OVCAR3 (cell line): ENCODE data around the genes PSAT1 and SPATA31D3.

DNA sequence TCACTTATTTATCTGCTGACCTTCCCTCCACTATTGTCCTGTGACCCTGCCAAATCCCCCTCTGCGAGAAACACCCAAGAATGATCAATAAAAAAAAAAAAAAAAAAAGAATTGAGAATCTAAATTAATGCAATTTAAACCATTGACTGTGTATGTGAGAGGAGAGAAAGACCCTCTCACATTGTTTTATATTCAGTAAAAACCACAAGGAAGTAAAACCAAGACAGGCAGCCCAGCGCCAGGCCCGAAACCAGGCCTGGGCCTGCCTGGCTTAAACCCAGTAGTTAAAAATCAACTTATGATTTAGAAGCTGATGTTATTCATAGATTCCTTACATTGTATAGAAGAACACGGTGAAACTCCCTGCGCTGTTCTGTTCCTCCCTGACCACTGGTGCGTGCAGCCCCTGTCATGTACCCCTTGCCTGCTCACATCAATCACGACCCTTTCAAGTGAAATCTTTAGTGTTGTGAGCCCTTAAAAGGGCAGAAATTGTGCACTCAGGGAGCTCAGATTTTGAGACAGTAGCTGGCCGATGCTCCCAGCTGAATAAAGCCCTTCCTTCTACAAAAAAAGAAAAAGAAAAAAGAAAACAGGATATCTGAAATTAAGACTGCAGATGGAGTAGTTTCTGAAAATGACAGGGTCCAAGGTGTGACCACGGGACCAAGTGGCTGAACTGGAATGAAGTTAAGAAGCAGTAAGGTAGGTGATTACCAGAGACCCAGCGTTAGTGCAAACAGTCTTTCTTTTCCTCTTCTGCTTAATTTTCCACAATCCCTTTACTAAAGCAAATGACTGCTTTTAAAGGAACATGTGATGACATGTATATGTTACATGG lies 50.5 kb upstream of the PRUNE2 start:
- RRBS = no CpG with 5 or more reads among the region's 10 CpGs

GRCh38 chr9:77370156-77370904 lies 193.0 kb downstream of the VPS13A start:
- RRBS = no CpG with 5 or more reads among the region's 6 CpGs

DNA sequence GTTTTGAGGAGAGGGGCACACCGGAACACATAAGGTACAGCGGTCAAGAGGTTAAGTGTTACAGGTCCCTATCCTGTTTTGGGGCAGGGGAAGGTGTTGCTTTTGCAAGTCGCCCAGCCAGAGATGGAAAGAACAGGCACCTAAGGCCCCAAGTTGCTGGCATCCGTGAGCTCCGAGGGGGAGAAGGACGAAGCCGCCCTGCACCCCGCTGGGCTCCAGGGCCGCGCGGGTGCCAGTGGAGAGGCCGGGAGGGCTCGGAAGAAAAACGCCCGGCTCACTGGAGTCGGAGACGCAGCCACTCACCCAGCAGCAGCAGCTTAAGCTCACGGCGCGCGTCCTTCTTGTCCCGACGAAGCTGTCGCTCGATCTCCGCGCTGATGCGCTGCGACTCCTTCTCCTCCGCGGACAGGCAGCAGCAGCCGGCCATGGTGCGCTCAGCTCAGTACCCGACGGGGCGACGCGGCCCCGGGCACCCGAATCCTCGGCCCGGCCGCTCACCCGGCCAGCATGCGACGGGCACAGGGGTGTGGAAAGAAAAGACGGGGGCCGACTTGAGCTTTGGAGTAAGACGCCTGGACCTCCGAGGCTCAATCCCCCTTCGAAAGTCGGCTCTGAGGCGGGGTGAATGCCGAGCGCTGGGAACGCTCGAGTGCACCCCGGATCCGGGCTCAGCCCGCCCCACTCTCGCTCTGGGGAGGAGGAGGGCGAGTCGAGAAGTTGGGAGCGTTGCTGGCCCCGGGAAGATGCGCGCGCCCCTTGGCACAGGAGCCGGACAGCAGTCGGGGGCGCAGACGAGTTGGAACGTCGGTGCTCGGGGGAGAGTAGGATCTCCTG lies 538 bp downstream of the GNA14 start:
- RRBS = 64% methylated on average over 13 of the region's 75 CpGs

- RRBS = no CpG with 5 or more reads among the region's 3 CpGs
Observed at GRCh38 chr9:77807006-77807843, 159.1 kb upstream of the GNA14 start.

GRCh38 chr9:77879566-77880062 lies 152.0 kb downstream of the GNAQ start:
- RRBS = no CpG with 5 or more reads among the region's 5 CpGs

GRCh38 chr9:77981095-77981966 lies 50.3 kb downstream of the GNAQ start:
- RRBS = no CpG with 5 or more reads among the region's 4 CpGs

DNA sequence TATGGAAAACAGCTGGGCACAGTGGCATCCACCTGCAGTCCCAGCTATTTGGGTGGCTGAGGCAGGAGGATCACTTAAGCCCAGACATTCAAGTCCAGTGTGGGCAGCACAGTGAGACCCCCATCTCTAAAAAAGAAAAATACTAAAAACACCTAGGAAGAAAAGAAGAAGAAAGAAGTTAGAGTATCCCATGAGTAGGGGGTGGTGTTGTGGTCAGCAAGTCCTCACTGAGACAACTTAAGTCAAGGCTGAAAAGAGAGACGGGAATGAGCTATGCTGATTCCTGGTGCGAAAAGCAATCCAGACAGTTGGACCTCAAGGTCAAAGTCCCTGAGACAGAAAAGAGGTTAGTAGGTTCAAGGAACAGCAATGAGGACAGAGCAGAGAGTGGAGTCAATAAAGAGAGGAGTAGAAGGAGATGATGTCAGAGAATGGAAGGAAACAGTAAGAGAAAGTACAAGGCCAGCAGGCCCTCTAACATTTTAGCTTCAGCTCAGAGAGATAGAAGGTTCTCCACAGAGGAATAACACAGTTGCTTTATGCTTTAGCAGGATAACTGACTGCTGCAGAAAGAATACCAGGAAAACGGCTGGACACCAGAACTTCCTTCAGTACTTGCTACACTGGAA lies 43.8 kb downstream of the GNAQ start:
- RRBS = no CpG with 5 or more reads among the region's 3 CpGs

GRCh38 chr9:78021617-78022113 lies 9.9 kb downstream of the GNAQ start:
- RRBS = no CpG with 5 or more reads among the region's 8 CpGs

GRCh38 chr9:78025712-78026121 lies 5.9 kb downstream of the GNAQ start:
- RRBS = no CpG with 5 or more reads among the region's 2 CpGs

GRCh38 chr9:78030578-78031091 lies 976 bp downstream of the GNAQ start:
- RRBS = 3% methylated on average over 19 of the region's 46 CpGs

GRCh38 chr9:78296710-78297847 lies at the start of gene PSAT1:
Gene PSAT1 (plus strand): TSS chr9:78297125.
- RRBS = 4% methylated on average over 32 of the region's 97 CpGs

- RRBS = no CpG with 5 or more reads among the region's 12 CpGs
Observed at GRCh38 chr9:79573670-79574118, 1.9 kb downstream of the TLE4 start.

GRCh38 chr9:81664666-81665158 lies 24.6 kb downstream of the TLE1 start:
- RRBS = no CpG with 5 or more reads among the region's 4 CpGs

DNA sequence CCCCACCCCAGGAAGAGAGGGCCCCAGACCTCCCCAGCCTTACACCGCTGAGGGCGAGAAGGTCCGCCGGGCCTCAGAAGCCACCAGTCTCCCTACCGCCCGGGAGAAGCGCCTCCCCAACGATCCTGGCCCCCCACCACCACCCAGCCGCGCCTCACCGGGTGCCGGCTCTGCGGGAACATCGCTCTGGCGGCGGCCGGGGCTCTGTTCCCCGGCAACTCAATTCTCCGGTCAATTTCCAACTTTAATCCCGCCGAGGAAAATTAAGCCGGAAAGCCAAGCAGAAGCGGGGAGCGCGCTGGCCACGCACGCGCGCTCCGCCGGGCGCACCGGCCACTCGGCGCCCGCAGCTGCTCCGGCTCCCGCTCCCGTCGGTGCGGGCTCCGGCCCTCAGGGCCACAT lies 1.3 kb downstream of the TLE1 start:
- RRBS = 5% methylated on average over 16 of the region's 42 CpGs

DNA sequence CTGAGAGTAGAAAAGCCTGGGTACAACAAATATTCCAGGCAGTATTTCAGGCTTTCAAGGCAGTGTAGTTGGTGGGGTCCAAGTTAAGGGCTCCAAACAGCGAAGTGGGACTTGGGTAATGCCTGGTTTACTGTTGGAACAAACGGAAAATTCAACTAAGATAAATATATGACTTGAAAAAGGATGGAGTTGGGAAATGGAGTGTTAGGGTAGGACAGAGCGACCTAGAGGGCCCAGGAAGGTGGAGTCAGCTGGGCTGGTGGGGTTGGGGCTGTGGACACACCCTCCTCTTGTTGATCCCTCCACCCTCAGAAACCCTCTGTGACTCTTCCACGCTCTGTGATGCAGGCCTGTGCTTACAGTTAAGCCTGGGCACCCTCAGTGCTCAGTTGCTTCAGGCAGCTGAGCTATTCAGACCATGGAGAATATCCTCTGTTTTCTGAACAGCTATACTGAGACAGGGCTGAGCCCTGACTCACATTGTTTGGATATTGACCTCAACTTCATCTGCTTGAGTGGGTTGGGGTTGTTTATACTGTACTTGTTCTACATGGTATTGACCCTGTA lies at the start of gene SPATA31D3:
Gene SPATA31D3 (plus strand): TSS at position 333 of the 567 bp plus-strand sequence.
- RRBS = no CpG with 5 or more reads among the region's 4 CpGs

GRCh38 chr9:82757166-82758163 lies 305.5 kb downstream of the RASEF start:
- RRBS = no CpG with 5 or more reads among the region's 29 CpGs

DNA sequence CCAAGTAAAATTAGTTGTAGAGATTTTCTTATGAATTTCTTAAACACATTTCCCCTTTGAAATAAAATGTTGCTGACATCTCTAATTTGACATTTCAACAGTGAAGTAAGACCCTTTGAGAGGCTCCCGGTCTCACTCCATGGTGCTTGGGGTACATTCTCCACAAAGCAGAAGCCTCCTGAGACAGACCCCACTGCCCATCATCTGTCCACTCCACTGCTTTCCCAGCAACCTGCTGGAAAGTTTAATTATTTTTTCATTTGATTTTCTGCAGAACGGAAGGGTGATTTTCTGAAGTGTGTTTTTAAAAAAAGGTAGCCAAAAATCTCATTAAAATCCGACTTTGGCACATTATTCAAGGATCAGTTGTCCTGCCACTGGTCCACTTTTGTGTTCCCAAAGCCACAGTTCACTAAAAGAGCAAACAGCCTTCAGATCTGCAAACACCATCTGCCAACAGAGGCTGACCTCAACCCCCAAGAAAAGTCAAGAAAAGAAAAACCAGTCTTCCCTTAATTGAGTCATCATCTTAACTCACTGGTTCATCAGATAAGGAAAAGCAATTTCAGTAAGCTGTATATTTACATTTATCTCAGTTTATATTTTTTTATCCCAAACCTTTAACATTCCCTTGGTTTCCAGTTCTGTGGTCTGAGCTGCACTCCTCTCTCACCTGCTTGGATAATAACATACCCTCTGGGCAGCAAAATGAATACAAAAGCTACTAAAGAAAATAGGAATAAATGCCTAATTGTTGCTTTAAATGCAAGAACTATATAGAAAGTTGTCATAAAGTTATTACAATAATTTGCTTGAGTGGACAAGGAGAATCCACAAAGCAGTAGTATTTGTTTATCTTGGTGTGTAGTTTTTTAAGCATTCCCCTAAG lies 21.2 kb downstream of the RASEF start:
- RRBS = no CpG with 5 or more reads among the region's 3 CpGs

DNA sequence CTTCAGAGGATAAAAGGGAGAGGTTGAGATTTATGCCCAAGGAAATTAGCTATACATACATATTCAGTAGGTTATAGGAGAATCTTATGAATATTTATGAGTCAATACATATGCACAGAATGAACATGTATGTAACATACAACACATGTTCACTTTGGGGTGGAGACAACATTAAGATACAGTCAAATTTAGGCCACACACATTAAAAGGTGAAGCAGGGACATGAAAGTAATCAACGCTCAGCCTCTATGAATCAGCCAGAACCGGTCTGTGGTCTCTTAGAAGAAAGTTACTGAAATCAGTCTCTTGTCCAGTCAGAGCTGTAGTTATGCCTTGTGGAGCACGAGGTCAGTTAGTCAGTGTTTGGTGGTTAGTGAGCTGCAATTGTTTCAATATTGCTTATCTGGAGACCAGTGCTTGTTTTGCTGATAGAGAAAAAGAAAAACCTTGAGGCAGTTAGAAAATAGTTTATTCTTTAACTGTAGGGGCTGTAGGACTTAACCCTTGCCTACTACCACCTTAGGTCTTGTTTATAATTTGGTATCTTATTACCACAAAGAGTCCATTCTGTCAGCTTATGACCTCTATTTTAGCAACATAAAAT lies 157.8 kb upstream of the RASEF start:
- RRBS = no CpG with 5 or more reads among the region's 3 CpGs

DNA sequence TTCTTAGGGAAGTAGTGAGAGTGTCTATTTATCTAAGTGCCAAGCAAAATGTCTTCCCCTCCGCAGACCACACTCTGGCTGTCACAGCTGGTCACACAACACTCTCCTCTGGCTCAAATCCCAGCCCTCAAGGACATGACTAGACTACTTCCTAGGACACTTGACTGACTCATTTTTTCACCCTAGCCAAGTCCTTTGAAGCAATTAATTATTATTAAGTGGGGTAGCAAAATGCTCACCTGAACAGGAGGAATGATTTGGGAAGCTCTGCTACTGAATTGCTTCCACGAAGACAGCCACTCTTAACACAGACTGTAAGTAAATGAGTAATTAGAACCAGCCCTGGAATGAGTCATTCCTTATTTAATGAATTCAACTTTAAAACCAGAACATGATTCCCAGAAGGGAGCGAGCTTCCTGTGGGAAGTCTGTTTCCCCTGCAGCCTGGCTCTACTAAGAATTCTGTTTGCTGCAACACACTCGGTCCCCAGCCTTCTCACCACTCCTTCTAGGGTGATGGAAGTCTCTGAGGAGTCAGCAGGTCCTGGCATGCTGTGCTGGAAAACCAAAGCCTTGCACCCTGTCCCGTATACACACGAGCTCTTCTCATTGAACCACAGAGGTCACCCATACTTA lies 218.5 kb upstream of the RASEF start:
- RRBS = no CpG with 5 or more reads among the region's 6 CpGs